H7 (cell line): ENCODE data around the genes CYTH1 and CEP295NL.

- RAMPAGE, long total RNA = no peak
These were observed 45.1 kb downstream of the TMEM235 start for GRCh38 chr17:78276510-78276882.

DNA sequence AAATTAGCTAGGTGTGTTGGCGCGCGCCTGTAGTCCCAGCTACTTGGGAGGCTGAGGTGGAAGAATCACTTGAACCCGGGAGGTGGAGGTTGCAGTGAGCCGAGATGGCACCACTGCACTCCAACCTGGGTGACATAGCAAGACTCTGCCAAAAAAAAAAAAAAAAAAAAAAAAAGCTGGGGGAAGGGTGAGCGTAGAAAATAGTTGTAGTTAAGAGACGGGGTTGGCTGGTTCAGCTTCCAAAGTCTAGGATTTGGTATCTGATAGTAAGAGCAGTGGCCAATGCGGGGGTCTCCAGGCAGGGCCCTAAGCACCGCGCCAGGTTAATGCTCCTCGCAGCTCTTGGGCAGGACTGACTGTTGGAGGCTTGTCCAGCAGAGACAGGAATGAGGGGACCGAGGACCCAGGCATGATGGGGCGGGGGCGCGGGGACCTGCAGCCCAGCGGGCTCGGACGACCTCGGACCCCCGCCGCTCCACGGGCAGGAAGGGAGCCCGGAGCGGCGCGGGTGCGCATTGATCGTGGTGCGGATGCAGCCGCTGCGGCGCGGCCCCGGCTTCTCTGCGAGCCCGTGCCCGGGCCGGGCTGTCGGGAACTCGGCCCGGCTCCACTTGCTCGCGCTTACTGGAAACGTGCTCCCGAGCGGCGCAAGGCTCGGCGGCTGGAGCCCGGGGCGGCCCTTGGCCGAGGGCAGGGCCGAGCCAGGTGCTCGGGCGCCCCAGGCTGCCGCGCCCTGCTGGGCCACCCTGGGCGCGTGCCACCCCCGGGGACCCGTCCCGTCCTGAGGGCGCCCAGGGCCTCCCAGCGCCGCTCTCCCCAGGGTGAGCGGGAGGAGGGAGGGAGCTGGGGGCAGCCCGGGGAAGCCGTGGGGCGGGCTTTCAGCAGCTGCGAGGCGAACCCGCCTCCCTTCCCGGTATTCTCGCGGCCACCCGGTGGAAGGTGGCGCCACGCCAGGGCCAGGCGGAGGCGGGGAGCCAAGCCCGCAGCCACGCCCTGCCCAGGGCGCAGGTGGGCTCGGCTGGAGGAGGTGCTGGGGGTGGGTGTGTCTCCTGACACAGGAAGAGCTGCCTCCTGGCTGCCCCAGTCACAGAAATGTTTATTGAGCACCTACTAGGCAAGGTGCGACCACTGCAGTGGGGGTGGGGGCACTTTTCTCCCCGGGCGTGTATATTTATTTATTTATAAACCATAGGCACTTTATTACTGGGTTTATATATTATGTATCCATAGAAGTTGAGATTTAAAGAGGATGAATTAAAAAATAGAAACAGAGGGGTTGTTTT, 46.0 kb downstream of the SOCS3 start:
- RAMPAGE, long total RNA = no peak

GRCh38 chr17:78409114-78409767, 30.8 kb downstream of the PGS1 start:
- RAMPAGE, long total RNA = no peak

GRCh38 chr17:78411960-78412480, 33.6 kb downstream of the PGS1 start:
- RAMPAGE, long total RNA = no peak

- RAMPAGE, long total RNA = no peak
These were observed 11.4 kb upstream of the DNAH17 start for GRCh38 chr17:78588509-78588997.

DNA sequence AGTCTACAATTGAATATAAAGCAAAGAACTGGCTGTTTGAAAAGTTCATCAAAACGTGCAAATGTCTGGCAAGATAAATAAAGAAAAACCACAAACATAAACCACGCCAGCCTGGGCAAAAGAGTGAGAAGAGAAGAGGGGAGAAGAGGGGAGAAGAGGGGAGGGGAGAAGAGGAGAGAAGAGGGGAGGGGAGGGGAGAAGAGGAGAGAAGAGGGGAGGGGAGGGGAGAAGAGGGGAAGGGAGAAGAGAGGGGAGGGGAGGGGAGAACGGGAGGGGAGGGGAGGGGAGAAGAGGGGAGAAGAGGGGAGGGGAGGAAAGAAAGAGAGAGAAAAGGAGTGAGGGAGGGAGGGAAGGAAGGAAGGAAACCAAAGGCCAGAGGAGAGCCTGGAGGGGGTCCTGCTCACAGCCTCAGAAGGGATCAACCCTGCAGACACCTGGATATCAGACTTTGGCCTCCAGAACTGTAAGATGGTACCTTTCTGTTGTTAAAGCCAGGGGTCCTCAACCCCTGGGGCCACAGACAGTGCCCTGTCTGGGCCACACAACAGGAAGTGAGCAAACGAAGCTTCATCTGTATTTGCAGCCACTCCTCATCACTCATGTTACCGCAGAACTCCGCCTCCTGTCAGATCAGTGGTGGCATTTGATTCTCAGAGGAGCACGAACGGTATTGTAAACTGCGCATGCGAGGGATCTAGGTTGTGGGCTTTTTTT, 54.5 kb upstream of the DNAH17 start:
- RAMPAGE, long total RNA = no peak

DNA sequence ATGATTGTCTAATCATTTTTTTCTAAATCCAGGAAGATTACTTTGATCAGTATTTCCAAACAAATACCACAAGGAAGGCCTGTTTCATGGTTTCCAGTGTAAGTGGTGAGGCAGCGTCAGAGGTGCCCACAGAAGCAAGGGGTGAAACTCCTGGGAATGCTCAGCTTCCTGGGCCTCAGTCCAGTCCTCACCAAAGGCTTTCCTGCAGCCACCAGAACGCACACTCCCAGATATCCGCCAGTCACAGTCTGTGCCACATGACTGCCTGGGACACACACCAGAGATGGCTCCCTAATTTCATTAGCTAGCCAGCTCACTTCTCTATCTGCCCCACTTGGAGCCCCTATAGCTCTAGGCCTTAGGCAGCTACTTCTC, 77.1 kb downstream of the CYTH1 start:
- RAMPAGE, long total RNA = no peak

DNA sequence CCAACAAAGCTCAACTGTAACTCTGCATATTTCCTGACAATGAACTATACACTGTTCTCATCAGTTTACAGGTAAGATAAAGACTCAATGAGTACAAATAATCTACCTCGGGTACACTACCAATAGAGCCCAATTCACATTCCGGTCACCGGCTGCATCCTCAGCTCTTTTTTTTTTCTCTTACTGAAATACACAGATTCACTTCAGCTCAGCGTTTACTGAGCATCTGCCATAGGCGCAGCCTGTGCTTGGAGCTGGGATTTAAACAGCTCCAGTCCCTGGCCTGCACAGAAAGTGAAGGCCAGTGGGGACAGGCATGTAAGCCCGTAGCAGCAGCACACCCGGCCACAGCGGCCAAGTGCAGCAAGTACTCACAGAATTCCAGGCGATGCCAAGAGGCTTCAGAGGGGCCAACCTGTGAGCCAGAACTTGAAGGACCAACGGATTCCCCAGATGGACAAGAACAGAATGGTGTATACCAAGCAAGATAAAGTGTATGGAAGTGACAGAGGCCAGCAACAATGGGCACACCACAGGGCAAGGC, 48.7 kb downstream of the CYTH1 start:
- RAMPAGE, long total RNA = no peak

GRCh38 chr17:78782039-78782432, at the start of gene CYTH1:
Gene CYTH1, minus strand, starts transcription at chr17:78782273.
- RAMPAGE, long total RNA = no peak

- RAMPAGE, long total RNA = no peak
These were observed 10.1 kb upstream of the CYTH1 start for GRCh38 chr17:78792178-78792550.

DNA sequence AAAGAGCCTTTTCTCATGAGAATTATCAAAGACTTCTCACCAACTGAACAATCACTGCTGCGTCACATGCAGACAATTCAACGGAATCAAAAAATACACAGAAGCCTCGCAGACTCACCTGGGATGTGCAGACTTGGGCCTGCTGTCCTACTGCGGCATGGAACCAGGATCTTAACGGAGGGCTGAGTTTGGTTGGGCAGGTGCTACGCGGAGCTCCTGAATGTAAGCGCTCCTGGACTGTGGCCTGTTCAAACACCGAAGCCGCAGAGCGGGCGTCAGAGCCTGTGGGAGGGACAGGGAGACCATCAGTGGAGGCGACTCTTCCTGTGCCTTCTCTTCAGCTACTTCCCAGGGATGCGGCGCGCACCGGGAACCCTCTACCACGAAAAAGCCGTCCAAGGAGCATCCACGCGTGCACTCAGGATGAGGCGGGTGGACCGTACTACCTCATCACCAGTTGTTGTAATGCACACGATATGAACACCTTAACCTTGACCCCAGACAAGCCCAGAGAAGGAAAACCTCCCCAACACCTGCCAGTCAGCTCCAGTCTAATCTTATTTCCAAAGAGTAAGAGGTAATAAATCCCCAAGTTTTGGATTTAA, 2.0 kb downstream of the USP36 start:
- RAMPAGE, long total RNA = no peak

GRCh38 chr17:78898395-78898693, 4.7 kb downstream of the CEP295NL start:
- RAMPAGE, long total RNA = no peak

- RAMPAGE, long total RNA = no peak
These were observed at the start of gene CEP295NL for GRCh38 chr17:78902519-78903526. Gene CEP295NL, minus strand, starts transcription at chr17:78903201.

DNA sequence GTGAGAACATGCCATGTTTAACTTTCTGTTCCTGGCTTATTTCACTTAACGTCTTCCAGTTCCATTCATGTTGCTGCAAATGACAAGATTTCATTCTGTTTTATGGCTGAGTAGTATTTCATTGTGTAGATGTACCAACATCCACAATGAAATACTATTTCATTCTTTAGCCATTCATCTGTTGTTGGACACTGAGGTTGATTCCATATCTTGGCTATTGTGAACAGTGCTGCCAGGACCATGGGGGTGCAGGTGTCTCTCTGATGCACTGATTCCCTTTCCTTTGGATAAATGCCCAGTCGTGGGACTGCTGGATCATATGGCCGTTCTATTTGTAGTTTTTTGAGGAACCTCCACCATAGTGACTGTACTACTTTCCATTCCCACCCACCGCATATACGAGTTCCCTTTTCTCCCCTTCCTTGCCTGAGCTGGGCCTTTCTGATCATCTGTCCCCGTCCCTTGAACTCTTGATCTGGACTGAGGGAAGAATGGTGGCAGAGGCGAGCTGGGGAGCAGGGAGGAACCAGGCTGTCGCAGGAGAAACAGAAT, 7.8 kb upstream of the CEP295NL start:
- RAMPAGE, long total RNA = no peak

- RAMPAGE, long total RNA = no peak
These were observed 2.4 kb downstream of the TIMP2 start for GRCh38 chr17:78922777-78923268.

GRCh38 chr17:78935164-78935949, 10.2 kb upstream of the TIMP2 start:
- RAMPAGE, long total RNA = no peak

DNA sequence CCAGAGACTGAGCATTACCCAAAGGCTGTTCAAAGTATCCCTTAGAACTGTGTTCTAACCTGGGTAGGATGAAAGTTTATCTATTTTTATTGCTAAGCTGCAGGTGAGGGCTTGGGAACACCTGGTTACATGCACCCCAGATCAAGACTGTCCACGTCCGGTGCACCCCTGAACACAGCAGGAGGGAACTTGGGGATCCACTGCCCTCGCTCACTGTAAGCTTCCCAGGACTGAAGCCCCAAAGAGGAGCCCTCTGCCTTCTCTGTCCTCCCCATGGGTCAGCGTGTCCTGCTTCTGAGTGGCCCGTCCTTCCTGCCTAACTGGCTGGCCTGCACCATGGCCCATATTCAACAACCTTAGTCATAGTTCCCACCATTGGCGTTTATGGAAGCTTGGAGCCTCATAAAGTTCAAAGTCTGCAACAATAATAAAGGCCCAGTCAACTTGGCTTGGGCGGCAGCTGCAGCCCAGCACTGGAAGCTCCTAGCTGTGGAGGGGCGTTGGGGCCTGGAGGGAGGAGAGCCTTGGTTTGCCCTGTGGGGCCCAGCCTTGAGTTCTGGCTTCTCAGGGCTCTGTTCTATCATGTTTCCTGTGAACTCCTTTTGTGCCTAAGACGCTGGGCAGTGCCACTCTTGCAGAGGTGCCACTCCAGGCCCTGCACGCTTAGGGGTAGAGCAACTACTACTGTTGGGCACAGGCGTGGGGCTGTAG, 1.1 kb upstream of the ENGASE start:
- RAMPAGE, long total RNA = no peak

DNA sequence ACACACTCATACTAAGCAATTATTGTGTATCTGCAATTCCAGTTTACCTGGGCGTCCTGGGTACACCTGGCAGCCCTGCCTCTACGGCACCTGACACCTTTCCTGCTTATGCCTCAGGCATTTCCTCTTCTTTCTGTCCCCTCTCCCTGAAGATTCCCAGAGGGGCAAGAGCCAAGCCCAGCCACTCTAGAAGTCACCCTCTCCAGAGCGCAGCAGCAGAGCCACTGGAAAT, 37.9 kb downstream of the RBFOX3 start:
- RAMPAGE, long total RNA = no peak

DNA sequence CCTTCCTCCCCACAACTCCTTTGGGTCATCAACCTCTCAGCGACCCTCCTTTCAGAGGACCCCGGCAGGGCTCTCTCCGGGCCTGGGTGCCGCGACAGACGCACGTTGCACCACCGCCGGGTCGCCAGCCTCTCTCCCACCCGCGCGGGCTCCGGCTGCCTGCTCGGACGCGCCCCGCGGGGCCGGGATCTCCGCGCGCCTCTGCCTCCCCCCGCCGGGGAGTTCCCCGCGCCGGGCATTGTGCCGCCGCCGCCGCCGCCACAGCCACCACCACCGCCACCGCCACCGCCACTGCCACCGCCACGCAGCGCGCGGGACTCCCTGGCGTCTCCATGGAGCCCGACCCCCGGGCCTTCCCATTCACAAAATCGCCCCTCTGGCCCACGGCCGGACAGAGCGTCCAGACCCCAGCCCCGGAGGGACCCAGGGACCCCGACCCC, 638 bp downstream of the RBFOX3 start:
- RAMPAGE, long total RNA = no peak

DNA sequence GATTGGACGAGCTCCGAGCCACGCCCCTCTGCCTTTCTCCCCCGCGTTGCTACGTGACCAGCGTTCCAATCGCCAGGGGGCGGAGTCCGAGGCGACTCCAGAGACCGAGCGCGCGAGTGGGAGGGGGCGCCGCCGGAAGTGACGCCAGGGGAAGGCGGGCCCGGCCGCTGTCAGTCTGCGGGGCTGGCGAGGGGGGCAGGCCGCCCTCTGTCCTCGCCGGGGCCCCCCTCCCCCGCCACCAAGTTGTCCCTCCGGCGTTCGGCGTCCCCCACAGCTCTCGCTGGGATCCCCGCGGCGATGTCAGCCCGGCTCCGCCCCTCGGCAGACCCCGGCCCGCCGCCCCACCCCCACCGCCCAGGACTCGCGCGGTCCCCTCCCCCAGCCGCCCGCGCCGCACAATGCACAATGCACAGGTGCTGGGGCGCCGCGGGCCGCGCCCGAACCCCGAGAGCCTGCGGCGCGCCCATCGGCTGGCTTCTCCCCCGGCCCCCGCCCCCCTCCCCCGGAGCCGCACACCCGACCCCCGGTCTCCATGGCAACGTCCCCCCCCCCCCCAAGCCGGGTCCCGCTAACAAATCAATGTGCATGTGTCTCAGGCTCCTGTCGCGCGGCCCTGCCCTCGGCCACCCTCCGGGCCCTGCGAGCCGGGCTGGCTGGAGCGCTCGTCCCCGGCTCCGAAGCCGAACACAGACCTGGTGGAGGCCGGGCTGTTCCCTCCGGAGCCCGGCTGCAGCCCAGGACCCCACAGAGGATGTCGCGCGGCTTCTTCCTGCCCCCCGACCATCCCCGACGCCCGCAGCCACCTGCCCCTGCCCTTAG, 583 bp upstream of the CBX8 start:
- RAMPAGE, long total RNA = no peak